Pericardium fibroblast (primary cell): Measurements from ENCODE around the gene PTPRN2.

- RAMPAGE, long total RNA, result no peak
Observed at GRCh38 chr7:157352309-157352769, 15.5 kb downstream of the DNAJB6 start.

GRCh38 chr7:157388189-157388696, 51.4 kb downstream of the DNAJB6 start:
- RAMPAGE, long total RNA, result no peak

GRCh38 chr7:157891045-157891427, 554.2 kb downstream of the DNAJB6 start:
- RAMPAGE, long total RNA, result no peak

DNA sequence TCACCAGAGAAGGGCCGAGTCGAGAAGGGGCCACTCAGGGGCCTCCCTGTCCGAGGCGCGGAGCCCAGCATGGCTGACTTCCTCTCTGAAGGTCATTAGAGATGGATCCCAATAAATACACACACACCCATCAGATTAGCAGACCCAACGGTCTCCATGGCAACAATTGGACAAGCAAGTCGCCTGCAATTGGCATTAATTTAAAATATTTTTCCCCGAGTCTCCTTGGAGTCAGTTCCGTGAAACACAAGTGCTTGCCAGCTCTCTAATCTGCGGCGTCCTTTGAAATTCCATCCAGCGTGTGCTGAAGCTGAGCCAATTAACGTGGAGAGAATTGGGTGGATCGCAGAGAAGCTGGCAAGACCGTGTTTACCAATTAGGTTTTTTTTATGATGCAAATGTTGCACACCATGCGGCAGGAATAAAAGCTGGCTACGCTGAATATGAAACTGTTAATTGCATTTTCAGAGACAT, 571.2 kb downstream of the PTPRN2 start:
- RAMPAGE, long total RNA, result no peak

DNA sequence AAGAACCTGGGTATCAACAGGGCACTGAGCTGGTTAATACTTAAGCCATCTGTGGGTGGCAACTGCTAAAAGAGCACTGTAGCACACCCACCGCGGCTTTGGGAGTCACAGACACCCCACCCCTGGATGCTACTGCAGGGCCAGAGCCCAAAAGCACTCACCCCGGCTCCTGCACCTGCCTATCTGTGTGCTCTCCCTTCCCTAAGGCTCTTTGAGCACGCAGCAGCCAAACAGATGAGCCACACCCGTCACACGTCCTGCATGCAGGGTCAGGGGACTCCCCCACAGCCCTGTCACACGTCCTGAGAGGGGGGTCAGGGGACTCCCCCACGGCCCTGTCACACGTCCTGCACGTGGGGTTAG, 211.7 kb downstream of the PTPRN2 start:
- RAMPAGE, long total RNA, result no peak

DNA sequence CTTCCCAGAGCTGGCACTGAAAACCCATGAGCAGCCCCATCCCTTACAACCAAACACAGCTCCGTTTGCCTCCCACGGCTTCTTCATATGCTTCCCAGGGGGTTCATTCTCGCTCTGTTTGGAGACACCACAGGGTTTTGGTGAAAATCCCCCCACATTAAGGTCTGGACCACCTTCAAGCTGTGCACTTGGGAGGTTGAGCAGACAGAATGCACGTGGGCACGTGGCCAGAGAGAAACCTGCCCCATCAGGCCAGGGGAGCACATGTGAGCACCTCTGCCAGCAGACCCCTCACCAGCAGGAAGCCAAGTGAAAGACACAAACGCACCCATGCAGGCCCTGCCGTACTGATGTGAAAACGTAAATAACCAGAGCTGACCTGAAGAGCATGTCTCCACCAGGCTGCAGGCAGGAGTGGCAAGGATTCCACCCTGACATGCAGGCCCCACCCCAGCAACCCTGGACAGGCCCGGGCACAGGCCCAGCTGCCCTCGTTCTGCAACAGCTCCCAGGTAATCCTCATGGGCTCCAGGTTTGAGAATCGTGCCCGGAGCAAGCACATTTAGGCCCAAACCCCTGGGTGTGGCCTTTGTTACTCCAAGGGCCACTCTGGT, 184.6 kb downstream of the PTPRN2 start:
- RAMPAGE, long total RNA, result no peak

GRCh38 chr7:158407613-158408208, 179.9 kb downstream of the PTPRN2 start:
- RAMPAGE, long total RNA, result no peak

DNA sequence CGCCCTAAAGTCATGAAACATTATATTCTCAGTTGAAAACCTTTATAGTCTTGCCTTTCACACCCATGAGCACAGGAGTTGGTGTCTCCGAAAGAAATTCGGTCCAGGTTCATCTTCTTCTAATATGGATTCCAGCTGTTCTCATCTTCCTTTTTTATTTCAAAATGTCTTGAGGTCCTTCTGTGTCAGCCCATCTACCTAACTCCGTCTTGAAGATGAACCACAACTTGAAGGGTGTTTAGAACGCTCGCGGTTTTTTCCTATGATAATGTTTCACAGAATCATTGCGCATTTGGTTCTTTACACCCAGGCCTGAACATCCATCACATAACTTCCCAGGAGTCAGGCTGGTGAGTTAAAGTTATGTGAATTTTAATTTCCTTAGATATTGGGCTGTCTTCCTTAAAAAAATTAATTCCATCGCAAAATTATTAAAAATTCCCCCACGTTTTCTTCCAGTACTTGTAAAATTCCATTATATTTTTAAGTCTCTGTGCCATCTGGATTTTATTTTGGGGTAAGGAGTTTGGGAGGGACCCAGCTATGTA, 136.1 kb downstream of the PTPRN2 start:
- RAMPAGE, long total RNA, result no peak

- RAMPAGE, long total RNA, result no peak
Observed at GRCh38 chr7:158516804-158517457, 70.7 kb downstream of the PTPRN2 start.

DNA sequence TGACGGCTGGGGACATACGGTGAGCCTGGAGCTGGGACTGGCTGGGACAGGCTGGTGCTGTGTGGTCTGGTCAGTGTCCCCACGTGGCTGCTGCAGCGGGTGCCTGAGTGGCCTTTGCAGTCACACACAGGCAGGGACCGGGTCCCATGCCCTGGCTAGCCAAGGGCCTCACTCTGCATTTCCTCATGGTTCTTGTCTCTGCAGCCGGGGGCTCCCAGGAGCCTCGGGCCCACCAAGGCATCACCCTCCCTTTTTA, 47.7 kb downstream of the PTPRN2 start:
- RAMPAGE, long total RNA, result no peak

DNA sequence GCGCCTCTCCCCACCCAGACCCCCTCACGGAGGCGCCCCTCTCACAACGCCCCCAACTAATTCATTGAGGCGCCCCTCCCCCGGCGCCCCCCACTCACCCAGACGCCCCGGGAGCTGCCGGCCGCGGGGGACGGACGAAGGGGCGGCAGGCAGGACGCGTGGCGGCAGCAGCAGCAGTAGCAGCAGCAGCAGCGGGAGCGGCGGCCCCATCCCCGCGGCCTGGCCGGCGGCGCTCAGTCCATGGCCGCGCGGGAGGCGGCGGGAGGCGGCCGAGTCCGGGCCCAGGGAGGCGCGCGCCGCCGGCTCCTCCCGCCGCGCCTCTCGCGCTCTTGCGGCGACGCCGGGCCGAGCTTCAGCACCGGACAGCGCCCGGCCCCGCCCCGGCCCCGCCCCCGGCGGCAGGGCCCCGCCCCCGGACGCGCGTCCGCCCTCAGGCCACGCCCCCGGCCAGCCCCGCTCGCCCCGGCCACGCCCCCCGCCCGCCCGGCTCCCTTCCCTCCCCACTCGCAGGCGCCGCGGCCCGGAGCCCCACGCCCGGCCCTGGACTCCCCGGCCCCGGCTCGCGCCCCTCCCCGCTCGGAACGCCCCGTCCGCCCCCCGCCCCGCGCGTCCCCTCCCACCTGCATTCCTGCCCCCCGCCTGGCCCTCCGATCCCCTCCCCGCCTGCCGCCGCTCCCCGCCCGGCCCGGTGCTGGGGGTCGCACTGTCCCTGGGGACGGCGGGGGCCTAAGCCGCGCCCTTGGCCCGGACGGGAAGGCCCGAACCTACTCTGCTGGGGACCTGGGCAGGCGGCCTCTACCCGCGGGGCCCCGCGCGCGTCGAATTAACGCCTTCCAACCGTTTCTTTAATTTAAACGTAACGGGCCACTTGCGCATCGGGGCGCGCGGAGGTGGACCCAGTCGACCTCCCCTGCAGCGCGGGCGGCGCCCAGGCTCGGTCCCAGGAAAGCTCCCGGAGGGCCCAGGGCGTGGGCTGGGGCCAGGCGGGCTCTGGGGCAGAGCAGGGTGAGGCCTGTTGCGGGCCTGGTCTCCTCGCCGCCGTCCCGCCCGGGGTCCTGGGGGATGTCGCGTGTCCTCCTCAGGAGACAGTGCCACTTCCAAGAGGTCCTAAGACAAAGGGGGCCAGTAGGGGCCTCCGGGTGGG, at the start of gene PTPRN2:
Gene PTPRN2 (minus strand): TSS at position 364 of the 1,144 bp plus-strand sequence.
- RAMPAGE, long total RNA, result no peak

- RAMPAGE, long total RNA, result no peak
Observed at GRCh38 chr7:158717626-158717904, 13.0 kb upstream of the NCAPG2 start.

- RAMPAGE, long total RNA, result no peak
Observed at GRCh38 chr7:158753050-158754215, 48.8 kb upstream of the NCAPG2 start.

DNA sequence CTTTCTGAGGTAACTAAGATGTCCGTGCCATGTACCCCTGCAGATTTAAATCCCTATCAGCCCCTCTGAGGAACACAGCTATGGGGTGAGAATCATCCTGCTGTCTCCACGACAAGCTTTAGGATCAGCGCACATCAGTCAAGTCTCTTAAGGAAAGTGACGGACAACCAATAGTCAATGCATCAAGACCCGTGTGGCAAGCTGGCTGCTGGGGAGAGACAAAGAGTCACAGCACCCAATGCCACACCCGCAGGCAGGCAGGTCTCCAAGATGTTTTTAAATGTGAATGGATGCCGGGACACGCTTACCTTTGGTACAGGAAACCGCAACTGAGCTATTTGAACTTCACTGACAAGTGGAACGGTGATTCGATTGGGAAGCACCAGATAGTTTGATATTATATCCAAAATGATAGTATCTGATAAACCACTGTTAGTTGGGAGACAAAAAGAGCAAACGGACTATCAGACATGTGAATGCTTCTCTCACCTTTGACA, 61.9 kb downstream of the ESYT2 start:
- RAMPAGE, long total RNA, result no peak

- RAMPAGE, long total RNA, result no peak
Observed at GRCh38 chr7:158808043-158808635, 21.2 kb downstream of the ESYT2 start.

DNA sequence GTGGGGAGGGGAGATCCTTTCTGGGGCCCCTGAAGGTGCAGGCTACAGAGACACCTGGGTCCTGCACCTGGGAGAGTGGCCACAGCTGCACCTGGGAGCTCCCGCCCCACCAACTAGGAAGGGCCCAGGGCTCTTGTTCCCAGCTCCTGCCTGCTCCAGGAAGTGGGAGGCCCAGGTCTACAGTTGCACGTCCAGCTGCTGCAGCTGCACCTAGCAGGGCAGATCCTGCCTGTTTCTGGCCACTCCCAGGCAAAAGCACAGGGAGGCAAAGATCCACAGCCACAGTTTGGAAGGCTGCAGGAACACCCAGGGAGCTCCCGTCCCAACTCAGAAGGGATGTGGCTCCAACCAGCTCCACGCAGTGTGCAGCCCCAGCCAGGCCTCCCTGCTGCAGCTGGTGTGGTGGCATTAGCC, 6.2 kb upstream of the DYNC2I1 start:
- RAMPAGE, long total RNA, result no peak

DNA sequence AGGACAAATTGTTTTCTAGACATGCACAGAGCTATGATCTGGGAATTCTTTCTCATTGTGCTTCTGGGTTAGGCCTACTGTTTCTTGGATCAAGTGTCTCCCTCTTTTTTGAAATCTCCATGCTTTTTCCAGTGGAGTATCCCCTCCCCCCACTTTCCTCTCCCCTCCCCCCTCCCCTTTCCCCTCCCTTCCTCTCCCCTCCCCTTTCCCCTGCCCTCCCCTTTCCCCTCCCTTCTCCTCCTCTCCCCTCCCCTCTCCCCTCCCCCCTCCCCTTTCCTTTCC, 2.2 kb downstream of the DYNC2I1 start:
- RAMPAGE, long total RNA, result no peak

GRCh38 chr7:158871015-158871625, 14.8 kb downstream of the DYNC2I1 start:
- RAMPAGE, long total RNA, result no peak

- RAMPAGE, long total RNA, result no peak
Observed at GRCh38 chr7:158976468-158976775, 120.1 kb downstream of the DYNC2I1 start.

- RAMPAGE, long total RNA, result no peak
Observed at GRCh38 chr7:158979520-158980038, 123.2 kb downstream of the DYNC2I1 start.